Peyer's patch (tissue), 4 donors: Measurements from ENCODE around the gene UNC119B.

DNA sequence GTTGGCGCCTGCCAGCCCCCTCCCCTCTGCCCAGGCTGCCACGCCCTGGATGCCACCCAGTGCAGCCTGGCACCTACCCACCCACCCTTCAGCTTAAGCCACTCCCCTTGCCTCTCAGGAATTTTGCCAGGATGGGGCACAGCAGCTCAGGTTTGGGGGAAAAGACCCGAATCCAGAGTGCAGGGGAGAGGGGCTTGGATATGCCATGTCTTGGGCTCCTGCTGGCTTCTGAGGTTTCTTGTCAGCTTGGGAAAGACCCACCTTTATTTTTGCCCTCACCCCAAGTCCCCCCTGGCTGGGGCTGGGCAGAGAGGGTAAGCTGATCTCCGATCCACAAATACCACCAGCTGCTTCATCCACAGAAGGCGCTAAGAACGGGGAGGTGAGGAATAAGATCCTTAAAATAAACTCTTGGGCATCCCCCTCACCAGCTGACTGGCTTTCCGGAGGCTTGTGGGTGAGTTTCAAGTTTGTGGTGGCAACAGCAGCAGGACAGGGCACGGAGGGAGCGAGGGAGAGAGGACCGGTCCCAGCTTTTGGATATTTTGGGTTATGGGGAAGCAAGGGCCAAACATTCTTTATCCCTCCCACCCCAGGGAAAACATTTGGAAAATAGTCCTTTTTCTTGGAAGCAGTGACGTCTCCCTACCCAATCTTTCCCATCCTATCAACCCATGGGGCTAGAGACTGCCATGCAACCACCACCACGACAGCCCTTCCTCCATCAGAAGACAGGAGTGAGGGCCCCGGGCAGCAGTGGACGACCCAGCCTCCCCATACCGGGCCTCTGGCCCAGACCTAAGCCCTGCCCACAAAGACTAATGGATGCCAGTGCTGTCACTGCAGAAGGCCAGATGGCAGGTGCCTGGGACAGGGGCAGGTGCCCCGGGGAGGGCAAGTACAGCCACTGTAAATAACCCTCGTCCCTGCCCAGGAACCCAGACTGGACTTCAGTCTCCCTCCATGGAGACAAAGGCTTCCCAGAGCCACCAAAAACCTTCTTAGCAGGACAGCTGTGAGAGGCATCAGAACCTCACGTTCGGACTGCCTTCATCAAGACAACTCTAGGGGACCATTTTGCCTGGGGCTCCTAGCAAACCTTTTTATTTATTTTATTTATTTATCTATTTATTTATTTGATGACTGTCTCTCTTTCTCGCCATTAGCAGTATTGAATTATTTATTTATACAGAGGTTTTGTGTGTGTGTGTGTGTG, 20.6 kb upstream of the HSPB8 start:
- PRO-cap, result no peak
- RAMPAGE, long total RNA, 4 experiments, result no peak in any of the 4 experiments

DNA sequence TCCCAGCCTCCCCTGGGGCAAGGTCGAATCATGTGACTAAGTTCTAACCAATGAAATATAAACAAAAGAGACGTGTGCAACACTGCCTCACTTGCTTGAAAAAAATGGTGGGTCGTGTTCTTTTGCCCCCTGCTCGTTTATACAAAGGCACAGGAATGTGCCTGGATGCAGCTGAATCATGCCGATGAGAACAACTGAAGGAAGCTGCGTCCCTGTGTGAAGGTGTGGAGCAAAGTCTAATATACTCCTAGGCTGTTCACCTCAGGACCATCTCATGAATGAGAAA, 51.2 kb downstream of the HSPB8 start:
- PRO-cap, result no peak
- RAMPAGE, long total RNA, 4 experiments, result no peak in any of the 4 experiments

DNA sequence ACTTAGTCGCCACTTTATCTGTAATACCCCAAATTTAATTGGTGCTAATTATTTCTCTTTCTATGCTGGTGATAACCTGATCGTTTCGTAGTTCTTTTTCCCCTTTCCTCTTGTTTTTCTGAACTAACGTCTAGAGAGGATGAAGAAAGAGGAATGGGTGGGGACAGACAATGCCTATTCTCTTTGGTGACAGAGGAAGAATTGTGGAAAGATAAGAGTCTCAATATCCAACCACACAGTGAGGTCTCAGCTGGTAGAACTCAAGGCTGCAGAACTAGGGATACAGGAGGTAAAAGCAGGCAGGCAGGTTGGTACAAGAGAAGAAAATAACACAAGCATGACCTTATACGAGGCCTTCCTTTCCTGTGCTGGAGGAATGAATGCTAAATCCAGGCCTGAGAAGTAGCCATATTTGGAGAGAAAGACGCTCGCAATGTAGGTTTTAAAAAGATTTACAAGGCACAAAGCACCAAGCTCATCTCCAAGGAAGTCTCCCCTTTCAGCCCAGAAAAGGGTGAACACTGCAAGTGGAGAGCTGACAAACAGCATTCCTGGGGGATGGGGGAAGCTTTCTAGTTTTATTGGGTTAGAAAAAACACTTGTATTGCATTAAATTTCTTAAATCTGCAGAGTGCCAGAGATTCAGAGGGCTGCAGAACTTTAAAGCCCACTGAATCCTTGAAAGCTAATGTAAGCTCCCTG, 34.4 kb downstream of the CCDC60 start:
- PRO-cap, result no peak
- RAMPAGE, long total RNA, 4 experiments, result no peak in any of the 4 experiments

DNA sequence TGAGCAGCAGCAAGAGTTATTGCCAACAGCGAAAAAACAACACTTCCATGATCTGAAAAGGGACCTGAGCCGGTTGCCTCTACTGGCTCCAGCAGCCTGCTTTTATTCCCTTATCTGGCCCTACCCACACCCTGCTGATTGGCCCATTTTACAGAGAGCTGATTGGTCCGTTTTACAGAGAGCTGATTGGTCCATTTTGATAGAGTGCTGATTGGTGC, 62.6 kb downstream of the CCDC60 start:
- PRO-cap, result no peak
- RAMPAGE, long total RNA, 4 experiments, result no peak in any of the 4 experiments

GRCh38 chr12:119686377-119686802, 18.5 kb downstream of the PRKAB1 start:
- PRO-cap, result no peak
- RAMPAGE, long total RNA, 4 experiments, result no peak in any of the 4 experiments

DNA sequence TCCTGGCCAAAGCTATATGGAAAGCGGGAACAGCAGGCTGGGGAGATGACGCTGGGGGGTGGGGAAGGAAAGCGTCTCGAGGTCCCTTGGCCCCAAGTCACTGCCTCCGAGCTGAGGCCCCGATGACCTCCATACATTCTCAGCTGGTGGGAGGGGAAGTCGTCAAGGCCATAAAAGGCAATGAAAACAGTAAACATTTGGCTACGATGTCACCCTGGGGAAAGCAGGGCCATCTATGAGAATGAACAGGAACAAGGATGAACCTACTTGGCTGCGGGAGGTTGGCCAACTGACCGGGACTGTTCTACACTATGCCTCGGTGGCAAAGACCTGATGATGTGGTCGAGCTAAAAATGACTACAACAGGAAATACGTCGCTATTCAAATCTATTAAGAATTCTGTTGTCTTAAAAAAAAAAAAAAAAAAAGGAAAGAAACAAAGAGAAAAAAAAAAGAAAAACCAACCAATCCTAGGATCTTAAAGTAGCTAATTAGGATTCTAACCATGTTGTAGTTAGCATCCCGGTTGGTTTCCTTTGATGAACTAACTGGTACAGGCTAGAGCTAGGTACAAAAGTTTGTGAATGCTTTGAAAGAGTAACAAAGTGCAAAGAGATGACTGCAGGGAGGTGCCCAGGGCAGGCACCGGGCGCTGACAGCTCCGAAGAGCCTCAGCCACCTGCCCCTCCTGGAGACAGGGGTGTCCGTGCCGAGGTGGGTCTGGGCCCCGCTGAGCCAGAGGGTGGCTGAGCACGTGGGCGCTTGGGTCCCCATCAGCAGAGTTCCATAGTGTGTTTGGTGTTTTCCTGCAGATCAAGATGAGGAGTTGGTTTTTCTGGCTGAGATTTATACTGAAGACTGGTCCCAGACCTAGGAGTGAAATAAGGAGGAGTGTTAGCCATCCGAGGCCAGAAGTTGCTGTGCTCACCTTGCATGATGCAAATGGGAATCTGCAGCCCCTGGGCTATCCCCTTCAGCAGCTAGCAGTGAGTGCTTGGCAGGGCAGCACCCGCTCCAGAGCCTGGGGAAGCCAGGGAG, 19.8 kb downstream of the PRKAB1 start:
- PRO-cap, result unidirectional peak, plus-strand start at position 615 of the sequence
- RAMPAGE, long total RNA, 4 experiments, result no peak in any of the 4 experiments

DNA sequence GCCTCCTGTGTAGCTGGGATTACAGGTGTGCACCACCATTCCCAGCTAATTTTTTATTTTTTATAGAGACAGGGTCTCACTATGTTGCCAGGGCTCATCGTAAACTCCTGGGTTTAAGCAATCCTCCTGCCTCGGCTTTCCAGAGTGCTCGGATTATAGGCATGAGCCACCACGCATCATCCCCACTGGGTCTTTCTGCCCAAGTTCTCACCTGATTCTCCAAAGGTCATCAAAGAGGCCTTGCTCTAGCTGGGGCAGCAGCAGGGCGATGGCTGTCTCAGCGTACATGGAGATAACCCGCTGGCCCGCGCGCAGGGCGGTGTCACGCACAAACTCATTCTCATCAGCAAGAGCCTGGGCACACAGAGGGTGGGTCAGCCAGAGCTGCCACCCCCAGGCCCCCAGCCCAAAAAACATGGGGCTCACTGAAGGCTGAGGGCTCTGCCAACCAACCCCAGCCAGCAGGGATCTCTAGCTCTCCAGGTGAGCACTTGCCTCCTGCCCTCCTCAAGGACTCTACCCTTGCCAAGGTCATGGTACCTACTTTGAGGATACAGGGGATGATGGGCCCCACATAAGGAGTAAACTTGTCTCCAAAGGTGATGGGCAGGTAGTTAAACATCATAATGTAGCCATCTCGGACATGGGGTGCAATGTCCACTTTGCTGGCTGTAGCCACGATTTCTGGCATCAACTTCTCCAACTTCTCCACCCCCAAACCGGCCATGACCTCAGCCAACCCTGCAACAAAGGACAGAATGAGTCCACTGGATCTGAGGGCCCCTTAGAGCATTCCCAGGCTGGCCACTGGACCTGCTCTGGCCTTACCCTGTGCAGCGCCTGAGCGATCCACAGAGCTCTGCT, 27.8 kb upstream of the RAB35 start:
- PRO-cap, result no peak
- RAMPAGE, long total RNA, 4 experiments, result no peak in any of the 4 experiments

DNA sequence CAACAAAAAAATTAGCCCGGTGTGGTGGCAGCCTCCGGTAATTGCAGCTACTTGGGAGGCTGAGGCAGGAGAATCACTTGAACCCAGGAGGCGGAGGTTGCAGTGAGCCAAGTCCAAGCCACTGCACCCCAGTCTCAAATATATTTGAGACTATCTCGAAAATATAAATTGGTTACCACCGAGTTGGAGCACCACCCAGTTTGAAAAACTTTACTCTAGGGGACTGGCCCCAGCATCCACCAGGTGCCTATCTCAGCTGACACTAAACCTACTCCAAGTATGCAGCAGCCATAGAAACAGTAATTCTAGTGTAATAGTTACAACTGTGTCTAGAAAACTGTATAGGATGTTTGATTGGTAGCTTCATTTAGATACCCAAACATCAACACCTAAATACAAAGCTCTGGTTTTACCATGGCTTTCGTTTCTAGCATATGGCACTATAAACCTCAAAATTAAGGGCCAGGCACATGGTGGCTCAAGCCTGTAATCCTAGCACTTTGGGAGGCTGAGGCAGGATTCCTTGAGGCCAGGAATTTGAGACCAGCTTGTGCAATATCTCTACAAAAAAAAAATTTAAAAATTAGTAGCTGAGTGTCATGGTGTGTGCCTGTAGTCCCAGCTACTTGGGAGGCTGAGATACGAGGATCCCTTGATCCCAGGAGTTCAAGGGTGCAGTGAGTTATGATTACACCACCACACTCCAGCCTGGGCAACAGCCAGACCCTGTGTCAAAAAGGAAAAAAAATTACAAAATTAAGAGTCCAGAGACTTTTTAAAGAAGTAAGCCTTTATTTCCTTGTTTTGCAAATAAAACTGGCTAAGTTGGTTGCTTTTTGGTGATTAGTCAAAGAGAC, 1.6 kb upstream of the GCN1 start:
- PRO-cap, result no peak
- RAMPAGE, long total RNA, 4 experiments, result no peak in any of the 4 experiments

- PRO-cap, result no peak
- RAMPAGE, long total RNA, 4 experiments, result start-site peak on the minus strand in 4 of 4 experiments, at chr12:120199424-120199480 at its widest, 112 to 328 reads per replicate
Measured at GRCh38 chr12:120199353-120199733, 1.6 kb downstream of the RPLP0 start.

DNA sequence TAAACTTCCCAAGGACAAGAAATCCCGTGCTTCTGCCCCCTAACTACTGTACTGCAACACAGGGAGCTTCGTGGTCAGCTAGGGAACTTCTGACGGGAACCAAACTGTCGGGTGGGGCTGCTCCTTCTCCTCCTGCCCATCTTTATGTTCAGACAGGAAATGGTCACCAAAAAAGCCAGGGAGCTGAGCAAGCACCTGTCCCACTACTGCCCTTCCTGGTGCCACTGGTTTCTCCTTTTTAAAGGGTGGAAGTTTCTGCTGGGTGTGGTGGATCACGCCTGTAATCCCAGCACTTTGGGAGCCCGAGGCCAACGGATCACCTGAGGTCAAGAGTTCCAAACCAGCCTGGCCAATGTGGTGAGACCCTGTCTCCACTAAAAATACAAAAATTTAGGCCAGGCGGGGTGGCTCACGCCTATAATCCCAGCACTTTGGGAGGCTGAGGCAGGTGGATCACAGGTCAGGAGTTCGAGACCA, 26.6 kb downstream of the PXN start:
- PRO-cap, result no peak
- RAMPAGE, long total RNA, 4 experiments, result no peak in any of the 4 experiments

GRCh38 chr12:120428828-120429268, 9.1 kb upstream of the COX6A1 start:
- PRO-cap, result unidirectional peak, plus-strand start at chr12:120429040
- RAMPAGE, long total RNA, 4 experiments, result no peak in any of the 4 experiments

GRCh38 chr12:120452947-120453482, 6.8 kb downstream of the GATC start:
- PRO-cap, result no peak
- RAMPAGE, long total RNA, 4 experiments, result no peak in any of the 4 experiments

- PRO-cap, result no peak
- RAMPAGE, long total RNA, 4 experiments, result no peak in any of the 4 experiments
Measured at GRCh38 chr12:120496526-120497448, 874 bp downstream of the DYNLL1 start.

- PRO-cap, result no peak
- RAMPAGE, long total RNA, 4 experiments, result no peak in any of the 4 experiments
Measured at GRCh38 chr12:120535145-120535614, 1.0 kb downstream of the RNF10 start.

- PRO-cap, result unidirectional peak, plus-strand start at chr12:120650503
- RAMPAGE, long total RNA, 4 experiments, result start-site peak on the plus strand in 1 of 4 experiments, at chr12:120650503-120650512 at its widest, 6 reads per replicate
Measured at GRCh38 chr12:120649966-120650701, 9.7 kb downstream of the CABP1 start.

DNA sequence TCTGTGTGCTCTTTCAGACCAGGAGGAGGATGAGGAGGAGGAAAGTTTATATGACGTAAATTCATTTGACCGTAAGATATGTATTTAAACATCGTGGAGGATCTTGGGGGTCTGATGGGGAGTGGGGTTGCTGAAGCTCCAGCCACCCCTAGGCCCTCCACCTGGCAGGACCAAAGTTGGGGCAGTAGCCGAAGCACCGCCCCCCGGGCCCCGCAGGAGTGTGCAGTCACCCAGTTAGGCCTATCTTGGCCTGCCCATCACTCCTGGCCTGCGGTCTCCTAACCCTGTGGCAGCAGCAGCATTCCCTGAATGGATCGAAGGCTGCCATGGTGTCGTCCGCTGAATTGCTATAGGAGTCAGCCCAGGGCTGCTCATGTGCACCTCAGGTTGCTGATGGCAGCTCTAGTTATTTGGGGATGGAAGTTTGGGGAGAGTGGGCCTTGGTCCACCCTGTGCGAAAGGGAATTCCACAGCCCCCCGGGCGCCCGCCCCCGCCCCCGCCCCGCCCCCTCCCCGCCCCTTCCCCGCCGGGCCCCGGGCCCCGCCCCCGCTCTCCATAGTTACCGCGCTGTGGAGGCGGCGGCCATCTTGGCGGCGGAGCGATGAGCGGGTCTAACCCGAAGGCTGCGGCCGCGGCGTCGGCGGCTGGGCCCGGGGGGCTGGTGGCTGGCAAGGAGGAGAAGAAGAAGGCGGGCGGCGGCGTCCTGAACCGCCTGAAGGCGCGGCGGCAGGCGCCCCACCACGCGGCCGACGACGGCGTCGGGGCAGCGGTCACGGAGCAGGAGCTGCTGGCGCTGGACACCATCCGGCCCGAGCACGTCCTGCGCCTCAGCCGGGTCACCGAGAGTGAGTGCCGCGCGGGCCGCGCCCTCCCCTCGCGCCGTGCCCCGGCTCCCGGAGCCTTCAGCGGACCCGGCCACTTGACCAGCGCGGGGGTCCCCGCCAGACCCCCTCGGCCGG, at the start of gene UNC119B:
TSS of gene UNC119B (plus strand) at position 586 of the 960 bp plus-strand sequence.
- PRO-cap, result unidirectional peak, plus-strand start at position 586 of the sequence
- RAMPAGE, long total RNA, 4 experiments, result start-site peak on the plus strand in 2 of 4 experiments, centred at positions 580 to 581 of the sequence, 18 to 21 reads per replicate

GRCh38 chr12:120874965-120875518, 29.1 kb downstream of the SPPL3 start:
- PRO-cap, result no peak
- RAMPAGE, long total RNA, 4 experiments, result no peak in any of the 4 experiments

DNA sequence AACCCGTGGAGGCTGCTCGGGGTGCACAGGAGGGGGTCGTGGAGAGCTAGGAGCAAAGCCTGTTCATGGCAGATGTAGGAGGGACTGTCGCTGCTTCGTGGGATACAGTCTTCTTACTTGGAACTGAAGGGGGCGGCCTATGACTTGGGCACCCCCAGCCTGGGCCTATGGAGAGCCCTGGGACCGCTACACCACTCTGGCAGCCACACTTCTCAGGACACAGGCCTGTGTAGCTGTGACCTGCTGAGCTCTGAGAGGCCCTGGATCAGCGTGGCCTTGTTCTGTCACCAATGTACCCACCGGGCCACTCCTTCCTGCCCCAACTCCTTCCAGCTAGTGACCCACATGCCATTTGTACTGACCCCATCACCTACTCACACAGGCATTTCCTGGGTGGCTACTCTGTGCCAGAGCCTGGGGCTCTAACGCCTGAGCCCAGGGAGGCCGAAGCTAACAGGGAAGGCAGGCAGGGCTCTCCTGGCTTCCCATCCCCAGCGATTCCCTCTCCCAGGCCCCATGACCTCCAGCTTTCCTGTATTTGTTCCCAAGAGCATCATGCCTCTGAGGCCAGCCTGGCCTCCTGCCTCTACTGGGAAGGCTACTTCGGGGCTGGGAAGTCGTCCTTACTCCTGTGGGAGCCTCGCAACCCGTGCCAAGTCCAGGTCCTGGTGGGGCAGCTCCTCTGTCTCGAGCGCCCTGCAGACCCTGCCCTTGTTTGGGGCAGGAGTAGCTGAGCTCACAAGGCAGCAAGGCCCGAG, 14.7 kb downstream of the C12orf43 start:
- PRO-cap, result no peak
- RAMPAGE, long total RNA, 4 experiments, result no peak in any of the 4 experiments

- PRO-cap, result no peak
- RAMPAGE, long total RNA, 4 experiments, result no peak in any of the 4 experiments
Measured at GRCh38 chr12:121004144-121004709, 12.1 kb downstream of the C12orf43 start.

- PRO-cap, result no peak
- RAMPAGE, long total RNA, 4 experiments, result no peak in any of the 4 experiments
Measured at GRCh38 chr12:121116877-121117263, 15.8 kb upstream of the P2RX7 start.